A549 (cell line): ENCODE measurements around a stretch of chrX.

DNA sequence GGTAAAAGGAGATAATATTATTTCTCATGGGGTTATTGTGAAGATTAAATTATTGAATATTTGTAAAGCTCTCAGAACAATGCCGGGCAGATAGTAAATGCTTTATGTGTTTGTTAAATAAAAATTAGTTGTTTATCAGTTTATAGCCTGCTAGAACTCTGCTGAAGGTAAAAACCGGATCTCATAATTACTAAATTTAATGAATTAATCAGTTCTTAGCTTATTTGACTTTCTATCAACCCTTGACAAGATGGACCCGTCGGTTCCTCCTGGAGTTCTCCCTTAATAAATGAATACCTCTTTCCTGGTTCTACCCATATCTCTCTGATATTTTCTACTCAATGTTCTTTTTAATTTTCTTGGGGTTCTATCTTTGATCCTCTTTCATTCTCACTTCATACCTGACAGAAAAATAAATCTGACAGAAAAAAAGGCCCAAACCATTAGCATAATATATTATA lies 2.4 kb upstream of the LUZP4 start:
- PRO-cap = no peak
CAGE:
- cytosol, long polyA plus RNA = no peak
- long polyA plus RNA = no peak
- nucleus, long polyA plus RNA = no peak

DNA sequence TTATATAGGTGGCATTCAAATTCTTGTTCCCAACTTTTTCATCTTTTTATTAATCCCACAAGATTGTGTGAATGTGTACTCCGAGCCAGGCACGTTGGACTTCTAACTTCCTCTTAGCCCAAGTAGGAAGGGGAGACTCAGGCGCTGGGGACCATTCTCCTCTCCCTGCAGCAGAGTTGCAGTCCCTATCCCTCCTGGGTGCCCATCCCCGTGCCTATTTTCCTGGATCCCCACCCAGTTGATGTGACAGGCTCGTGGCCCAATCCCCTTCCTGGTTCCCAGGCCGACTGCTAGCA lies 222 bp upstream of the PLS3 start:
- PRO-cap = bidirectional peak, plus-strand start outside the sequence, minus-strand start at position 216 of the sequence
CAGE:
- cytosol, long polyA plus RNA = no peak
- long polyA plus RNA = no peak
- nucleus, long polyA plus RNA = no peak

- PRO-cap = no peak
CAGE:
- cytosol, long polyA plus RNA = no peak
- long polyA plus RNA = no peak
- nucleus, long polyA plus RNA = no peak
Observed at GRCh38 chrX:115899400-115900398, 270.8 kb upstream of the AGTR2 start.

GRCh38 chrX:115904592-115905482 lies 265.7 kb upstream of the AGTR2 start:
- PRO-cap = no peak
CAGE:
- cytosol, long polyA plus RNA = no peak
- long polyA plus RNA = no peak
- nucleus, long polyA plus RNA = no peak

DNA sequence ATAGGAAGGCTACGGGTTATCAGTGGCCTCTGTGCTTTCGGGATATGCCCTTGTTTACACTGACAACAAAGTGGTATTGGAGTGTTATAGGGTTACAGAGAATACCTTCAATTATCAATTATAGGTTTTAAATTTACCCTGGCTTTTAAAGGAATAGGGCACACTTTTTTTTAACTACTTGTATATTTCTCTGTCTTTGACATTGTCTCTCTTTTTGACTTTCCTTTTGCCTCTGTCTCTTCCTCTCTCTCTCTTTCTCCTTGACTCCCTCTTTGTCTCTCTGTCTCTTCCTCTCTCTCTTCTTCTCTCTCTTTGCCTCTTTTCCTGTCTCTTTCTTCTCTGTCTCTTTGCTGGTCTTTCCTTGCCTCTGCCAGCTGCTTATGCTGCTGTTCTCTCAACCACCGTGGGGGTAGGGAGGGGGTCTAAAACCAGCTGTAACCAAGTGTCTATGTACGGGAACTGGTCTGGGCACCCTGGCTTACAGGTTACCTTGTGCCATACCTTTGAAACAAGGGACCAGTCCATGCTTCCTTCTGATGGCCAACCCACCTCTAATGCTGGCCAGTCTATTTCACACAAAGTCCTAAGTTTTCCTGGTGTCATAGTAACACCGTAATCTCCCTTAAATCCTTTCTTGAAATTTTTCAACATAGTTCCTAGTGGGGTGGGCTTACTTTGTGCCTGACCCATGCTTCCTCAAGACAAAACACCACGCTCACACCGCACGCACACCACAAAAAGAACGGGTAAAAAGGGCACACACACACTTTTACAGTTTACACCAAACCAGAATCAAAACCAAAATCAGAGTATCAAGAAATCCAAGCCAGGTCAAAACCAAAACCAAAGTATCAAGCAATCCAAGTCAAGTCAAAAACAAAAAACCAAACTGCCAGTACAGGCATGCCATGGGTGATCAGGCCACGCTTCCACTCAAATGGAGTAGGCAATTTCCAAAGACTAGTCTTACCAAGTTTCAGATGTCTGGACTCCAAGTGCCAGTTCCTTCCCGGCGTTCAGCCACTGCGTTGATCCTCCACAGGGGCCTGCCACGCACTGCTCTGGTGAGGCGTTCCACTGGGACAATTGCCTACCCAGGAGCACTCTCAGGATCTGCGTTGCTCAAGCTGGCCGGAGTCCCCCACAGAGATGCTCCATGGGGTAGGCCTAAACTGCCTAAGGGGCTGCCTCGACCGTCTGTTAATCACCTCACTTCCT lies 247.6 kb upstream of the AGTR2 start:
- PRO-cap = no peak
CAGE:
- cytosol, long polyA plus RNA = no peak
- long polyA plus RNA = no peak
- nucleus, long polyA plus RNA = no peak

DNA sequence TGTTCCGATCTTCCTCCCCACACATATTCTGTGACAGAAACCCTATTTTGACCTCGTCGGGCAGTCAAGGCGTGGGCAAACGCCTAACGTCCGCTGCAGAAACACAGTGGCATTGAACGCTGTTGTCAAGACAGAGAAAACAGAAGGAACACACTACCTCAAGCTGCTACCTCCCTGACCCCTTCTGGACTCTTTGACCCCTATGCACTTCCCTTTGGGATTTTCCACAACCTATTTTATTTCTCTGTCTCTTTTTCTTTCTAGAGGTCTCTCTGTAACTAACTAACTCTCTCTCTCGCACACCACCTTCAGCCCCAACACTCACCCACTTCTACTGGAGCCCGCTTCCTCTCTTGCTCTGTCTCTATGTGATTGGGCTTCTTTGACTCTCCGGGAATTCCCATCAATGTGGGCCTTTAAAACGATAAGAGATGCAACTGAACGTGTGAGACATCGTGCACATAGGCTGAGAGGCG lies 219.5 kb upstream of the AGTR2 start:
- PRO-cap = no peak
CAGE:
- cytosol, long polyA plus RNA = no peak
- long polyA plus RNA = no peak
- nucleus, long polyA plus RNA = no peak

- PRO-cap = no peak
CAGE:
- cytosol, long polyA plus RNA = no peak
- long polyA plus RNA = no peak
- nucleus, long polyA plus RNA = no peak
Observed at GRCh38 chrX:116693992-116694335, 231.2 kb upstream of the CT83 start.

GRCh38 chrX:117001602-117002034 lies 538.8 kb upstream of the CT83 start:
- PRO-cap = no peak
CAGE:
- cytosol, long polyA plus RNA = no peak
- long polyA plus RNA = no peak
- nucleus, long polyA plus RNA = no peak

- PRO-cap = no peak
CAGE:
- cytosol, long polyA plus RNA = no peak
- long polyA plus RNA = no peak
- nucleus, long polyA plus RNA = no peak
Observed at GRCh38 chrX:118565882-118566853, 70.6 kb downstream of the DOCK11 start.

GRCh38 chrX:118715978-118716316 lies 11.5 kb upstream of the IL13RA1 start:
- PRO-cap = no peak
CAGE:
- cytosol, long polyA plus RNA = no peak
- long polyA plus RNA = no peak
- nucleus, long polyA plus RNA = no peak

GRCh38 chrX:118773497-118774082 lies 46.2 kb downstream of the IL13RA1 start:
- PRO-cap = no peak
CAGE:
- cytosol, long polyA plus RNA = no peak
- long polyA plus RNA = no peak
- nucleus, long polyA plus RNA = no peak

GRCh38 chrX:118775131-118775641 lies 47.8 kb downstream of the IL13RA1 start:
- PRO-cap = no peak
CAGE:
- cytosol, long polyA plus RNA = no peak
- long polyA plus RNA = no peak
- nucleus, long polyA plus RNA = no peak

DNA sequence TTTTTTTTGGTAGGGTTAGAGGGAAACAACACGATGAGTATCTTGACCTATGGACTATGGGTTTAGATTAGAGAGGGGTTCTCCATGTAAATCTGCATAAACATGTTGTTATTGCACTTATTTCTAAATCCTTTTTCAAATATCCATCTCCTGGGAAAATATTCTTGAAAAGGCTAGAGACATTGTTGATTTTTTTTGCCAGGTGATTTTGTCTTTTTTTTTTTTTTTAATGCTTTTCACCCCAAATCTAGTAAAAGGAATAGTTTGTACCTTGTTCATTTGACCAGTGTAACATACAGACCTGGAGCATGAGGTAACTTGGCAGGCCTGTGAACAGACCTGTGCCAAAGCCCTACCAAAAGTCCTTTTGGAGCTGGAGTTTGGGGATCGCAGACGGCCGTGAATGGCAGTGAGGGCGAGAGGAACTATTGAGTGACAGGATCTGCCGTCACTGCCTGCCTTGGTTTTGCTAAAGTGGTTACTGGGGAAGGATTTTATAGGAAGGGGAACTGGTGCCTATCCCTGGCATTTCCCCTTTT lies 14.2 kb downstream of the LONRF3 start:
- PRO-cap = no peak
CAGE:
- cytosol, long polyA plus RNA = no peak
- long polyA plus RNA = no peak
- nucleus, long polyA plus RNA = no peak

DNA sequence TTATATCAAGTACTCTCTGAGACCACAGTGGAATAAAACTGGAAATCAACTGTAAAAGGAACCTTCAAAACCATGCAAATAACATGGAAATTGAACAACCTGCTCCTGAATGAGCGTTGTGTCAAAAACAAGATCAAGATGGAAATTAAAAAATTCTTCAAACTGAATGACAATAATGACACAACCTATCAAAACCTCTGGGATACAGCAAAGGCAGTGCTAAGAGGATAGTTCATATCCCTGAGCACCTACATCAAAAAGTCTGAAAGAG lies 20.6 kb downstream of the LONRF3 start:
- PRO-cap = no peak
CAGE:
- cytosol, long polyA plus RNA = no peak
- long polyA plus RNA = no peak
- nucleus, long polyA plus RNA = no peak

DNA sequence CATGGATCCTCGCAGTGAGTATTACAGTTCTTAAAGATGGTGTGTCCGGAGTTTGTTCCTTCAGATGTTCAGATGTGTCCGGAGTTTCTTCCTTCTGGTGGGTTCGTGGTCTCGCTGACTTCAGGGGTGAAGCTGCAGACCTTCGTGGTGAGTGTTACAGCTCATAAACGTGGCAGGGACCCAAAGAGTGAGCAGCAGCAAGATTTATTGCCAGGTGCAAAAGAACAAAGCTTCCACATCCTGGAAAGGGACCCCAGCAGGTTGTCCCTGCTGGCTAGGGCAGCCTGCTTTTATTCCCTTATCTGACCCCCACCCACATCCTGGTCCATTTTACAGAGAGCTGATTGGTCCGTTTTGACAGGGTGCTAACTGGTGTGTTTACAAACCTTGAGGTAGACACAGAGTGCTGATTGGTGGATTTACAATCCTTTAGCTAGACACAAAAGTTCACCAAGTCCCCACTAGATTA lies 45.2 kb upstream of the CT47C1 start:
- PRO-cap = unidirectional peak, minus-strand start at position 265 of the sequence
CAGE:
- cytosol, long polyA plus RNA = no peak
- long polyA plus RNA = no peak
- nucleus, long polyA plus RNA = no peak

DNA sequence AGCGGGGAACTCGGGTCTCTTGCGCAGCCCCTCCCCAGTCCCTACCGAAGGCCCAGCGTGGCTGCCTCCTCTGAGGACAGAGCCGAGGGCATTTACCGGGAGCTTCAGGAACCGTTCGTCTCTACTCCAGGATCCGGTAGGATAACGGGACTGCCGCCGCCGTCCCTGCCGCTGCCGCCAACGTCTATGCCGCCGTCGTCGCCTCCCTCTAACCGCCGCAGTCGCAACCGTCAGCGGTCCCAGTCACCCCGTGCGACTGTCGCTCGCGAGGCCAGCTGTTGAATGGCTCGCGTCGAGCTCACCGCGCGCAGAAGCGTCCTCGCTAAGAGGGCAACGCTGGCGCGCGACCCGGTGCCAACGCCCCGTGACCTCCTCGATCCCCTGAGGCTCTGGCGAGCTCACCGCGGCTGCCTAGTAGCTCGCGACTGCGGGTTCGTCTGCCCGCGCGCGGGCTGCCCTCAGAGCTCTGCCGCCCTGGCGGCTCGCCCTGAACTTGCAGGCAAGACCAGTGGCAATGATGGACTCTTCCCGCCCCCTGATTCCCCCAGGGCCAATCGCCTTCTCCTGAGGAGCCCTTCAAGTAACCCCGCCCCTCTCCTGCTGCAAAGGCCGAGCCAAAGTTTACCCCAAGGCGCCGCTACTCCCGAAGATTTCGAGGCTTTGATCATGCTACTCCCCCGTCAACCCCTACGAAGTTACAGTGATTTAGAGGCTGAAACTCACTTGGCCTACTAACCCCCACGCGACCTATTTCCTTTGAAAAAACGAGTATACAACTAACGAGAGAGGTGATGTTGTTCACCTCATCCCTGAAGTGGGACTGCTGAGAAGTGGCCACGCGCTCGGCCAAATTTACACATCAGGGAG lies 37.3 kb downstream of the PGRMC1 start:
- PRO-cap = no peak
CAGE:
- cytosol, long polyA plus RNA = no peak
- long polyA plus RNA = no peak
- nucleus, long polyA plus RNA = no peak

- PRO-cap = bidirectional peak, plus-strand start at chrX:119386973, minus-strand start at chrX:119386803
CAGE:
- cytosol, long polyA plus RNA = no peak
- long polyA plus RNA = no peak
- nucleus, long polyA plus RNA = no peak
Observed at GRCh38 chrX:119386703-119387083, 12.4 kb upstream of the SLC25A43 start.

DNA sequence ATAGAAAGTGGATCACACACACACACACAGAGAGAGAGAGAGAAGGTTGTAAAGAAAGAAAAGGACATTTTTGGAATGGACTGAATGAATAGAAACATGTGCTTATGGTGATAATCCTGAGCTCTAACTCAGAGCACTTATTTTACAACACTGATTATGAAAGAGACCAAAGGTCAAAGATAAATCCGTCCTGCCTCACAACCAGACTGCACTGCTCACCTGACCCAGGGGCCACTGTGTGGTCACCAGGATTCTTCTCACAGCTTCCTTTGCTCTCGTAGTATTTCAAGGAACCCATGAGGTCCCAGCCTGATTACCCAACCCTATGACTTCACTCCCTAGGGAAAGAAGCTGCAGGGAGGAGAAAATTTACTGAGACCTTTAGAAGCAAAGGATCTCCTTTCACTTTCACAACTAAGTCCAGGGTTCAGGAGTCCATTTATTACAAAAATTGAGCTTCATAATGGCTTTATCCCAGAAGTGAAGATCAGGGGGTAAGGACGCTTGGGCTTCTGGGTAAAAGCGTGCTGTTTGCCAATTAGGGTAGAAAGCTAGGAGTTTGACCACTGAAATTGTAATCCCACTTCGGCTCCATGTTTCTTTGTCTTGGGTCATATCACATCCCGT lies 9.6 kb downstream of the SLC25A5 start:
- PRO-cap = no peak
CAGE:
- cytosol, long polyA plus RNA = no peak
- long polyA plus RNA = no peak
- nucleus, long polyA plus RNA = no peak

- PRO-cap = no peak
CAGE:
- cytosol, long polyA plus RNA = no peak
- long polyA plus RNA = no peak
- nucleus, long polyA plus RNA = no peak
Observed at GRCh38 chrX:119653915-119654580, 38.9 kb downstream of the SEPTIN6 start.

DNA sequence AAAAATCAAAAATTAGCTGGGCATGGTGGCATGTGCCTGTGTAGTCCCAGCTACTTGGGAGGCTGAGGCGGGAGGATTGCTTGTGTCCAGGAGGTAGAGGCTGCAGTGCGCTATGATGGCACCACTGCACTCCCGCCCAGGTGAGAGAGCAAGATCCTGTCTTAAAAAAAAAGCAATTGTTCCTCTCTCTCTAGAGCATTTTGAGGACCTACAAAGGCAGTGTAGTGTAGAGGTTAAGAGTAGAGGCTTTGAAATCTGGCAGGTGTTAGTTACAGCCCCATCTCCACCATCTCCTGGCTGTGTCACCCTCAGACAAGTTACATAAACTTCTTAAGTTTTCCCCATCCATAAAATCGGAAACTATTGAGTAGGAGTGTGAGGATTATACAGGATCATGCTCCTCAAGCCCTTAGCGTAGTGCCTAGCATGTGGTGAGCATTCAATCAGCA lies 16.3 kb downstream of the SEPTIN6 start:
- PRO-cap = no peak
CAGE:
- cytosol, long polyA plus RNA = no peak
- long polyA plus RNA = no peak
- nucleus, long polyA plus RNA = no peak